ENCODE measurements around a stretch of chr19.

- PRO-cap: no peak
- RAMPAGE, long total RNA: no peak
- RRBS: no CpG with 5 or more reads among the region's 6 CpGs
These were observed 3.8 kb downstream of the MED16 start for GRCh38 chr19:889179-889606.

GRCh38 chr19:899171-899922 lies 6.4 kb upstream of the MED16 start:
- PRO-cap: no peak
- RAMPAGE, long total RNA: no peak
- RRBS: no CpG with 5 or more reads among the region's 34 CpGs

- PRO-cap: no peak
- RAMPAGE, long total RNA: no peak
- RRBS: 20% methylated on average over 2 of the region's 13 CpGs
These were observed 5.7 kb downstream of the R3HDM4 start for GRCh38 chr19:907175-907796.

- PRO-cap: no peak
- RAMPAGE, long total RNA: no peak
- RRBS: 23% methylated on average over 8 of the region's 45 CpGs
These were observed 1.5 kb downstream of the KISS1R start for GRCh38 chr19:918572-919183.

- PRO-cap: no peak
- RAMPAGE, long total RNA: no peak
- RRBS: 11% methylated on average over 14 of the region's 52 CpGs
These were observed 6.7 kb downstream of the ARID3A start for GRCh38 chr19:932285-933242.

DNA sequence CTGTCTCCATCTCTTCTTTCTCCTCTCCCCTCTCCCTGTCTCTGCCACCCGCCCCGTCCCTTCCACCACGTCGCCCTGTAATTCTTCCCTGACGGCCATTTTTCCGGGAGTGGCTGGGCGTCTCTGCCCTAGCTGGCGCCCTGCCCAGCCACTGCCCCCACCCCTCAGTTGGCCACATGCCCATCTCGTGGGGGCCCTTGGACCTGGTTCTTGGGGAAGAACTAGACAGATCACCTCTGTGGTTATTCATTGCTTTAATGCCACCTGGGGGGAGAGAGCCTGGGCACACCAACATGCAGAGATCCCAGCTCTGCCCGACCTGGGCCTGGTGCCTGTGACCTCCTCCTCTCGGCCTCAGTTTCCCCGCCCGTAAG lies 19.0 kb downstream of the ARID3A start:
- PRO-cap: no peak
- RAMPAGE, long total RNA: no peak
- RRBS: no CpG with 5 or more reads among the region's 13 CpGs

DNA sequence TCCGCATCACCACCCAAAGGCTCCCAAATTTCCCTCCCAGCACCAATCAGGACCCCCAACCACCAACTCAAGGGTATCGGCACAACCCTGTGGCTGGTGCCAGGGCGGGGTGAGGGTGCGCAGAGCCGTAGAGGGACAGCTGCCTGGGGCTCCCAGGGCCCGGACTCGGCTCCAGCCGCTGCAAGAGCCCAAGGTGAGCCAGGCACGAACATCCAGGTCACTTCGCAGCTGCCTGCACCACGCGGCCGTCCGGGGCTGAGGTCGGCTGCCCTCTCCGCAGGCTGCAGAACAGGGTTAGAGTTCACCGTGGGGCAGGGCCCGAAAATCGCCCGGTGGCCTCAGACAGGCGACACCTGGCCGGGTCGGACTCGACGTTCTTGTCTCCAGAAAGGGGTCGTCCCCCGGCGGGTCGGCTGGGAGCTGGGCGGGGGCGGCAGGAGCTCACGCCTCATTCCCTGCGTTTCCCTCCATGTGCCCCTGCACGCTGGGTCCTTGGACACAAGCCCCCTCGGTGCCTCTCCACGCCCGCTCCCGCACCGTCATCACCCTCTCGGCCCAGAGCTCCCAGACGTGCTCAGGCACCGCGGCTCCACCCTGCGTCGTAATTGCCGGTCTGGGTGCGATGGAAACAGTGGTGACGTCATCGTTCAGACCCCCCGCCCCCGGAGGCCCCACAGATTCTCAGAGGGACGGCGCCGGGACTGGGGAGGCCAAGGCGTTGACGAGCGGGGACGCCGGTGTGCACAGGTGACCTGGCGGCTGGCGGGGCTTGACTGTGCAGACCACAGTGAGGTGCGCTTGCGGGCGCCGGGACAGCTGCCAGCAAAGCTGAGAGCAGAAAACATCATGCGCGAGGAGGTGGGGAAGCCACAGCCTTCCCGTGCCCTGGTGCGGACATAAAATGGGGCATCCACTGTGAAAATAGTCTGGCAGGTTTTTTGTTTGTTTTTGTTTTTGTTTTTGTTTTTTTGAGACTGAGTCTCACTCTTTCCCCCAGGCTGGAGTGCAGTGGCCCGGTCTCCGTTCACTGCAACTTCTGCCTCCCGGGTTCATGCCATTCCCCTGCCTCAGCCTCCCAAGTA lies 4.0 kb upstream of the GRIN3B start:
- PRO-cap: no peak
- RAMPAGE, long total RNA: no peak
- RRBS: 18% methylated on average over 36 of the region's 72 CpGs

- PRO-cap: no peak
- RAMPAGE, long total RNA: no peak
- RRBS: 36% methylated on average over 14 of the region's 37 CpGs
These were observed 1.1 kb downstream of the TMEM259 start for GRCh38 chr19:1019623-1020370.

DNA sequence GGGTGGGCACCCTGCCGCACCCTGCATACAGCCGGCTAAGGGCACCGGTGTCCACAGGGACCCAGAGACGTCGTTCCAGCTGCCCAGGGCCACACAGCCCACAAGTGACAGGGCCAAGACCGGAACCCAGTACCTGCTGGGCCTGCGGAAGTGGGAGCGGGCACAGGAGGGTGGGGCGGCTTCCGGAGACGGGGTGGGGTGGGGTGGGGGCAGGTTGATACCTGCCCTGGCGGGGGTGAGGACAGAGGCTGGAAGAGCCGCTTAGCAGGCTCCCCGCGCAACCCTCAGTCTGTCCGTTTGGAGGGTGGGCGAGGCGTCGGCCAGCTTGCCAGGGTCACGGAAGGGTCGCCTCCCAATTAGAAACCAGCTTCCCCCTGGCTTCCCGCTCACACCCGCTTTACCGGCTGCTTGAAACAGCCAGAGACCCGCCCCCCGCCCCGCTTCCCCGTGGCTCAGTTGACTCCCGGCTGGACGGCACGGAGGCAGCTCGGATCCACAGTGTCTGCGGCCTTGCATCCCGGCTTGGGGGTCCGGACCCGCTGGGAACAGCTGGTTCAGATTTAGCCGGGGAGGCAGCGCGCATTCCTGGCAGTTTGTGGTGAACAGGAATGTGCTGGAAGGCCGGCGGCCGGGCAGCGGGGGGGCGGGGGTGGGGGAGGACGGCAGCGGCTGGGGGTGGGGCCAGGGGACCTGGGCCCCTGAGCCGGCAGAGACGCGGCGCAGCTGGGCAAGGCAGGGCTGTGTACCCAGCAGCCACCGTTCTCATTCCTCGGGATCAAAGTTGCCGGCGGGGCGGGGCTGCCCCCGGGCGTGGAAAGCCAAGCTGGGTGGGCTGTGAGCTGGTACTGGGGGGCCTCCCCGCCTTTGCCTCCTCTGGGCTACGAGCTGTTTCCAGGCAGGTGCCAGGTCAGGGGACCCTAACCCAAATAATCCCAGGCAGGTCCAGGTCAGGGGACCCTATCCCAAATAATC lies 1.9 kb downstream of the CNN2 start:
- PRO-cap: bidirectional peak, plus-strand start at position 217 of the sequence, minus-strand start at position 87 of the sequence; bidirectional peak, plus-strand start at position 709 of the sequence, minus-strand start at position 497 of the sequence
- RAMPAGE, long total RNA: no peak
- RRBS: 2% methylated on average over 33 of the region's 59 CpGs

- PRO-cap: no peak
- RAMPAGE, long total RNA: no peak
- RRBS: no CpG with 5 or more reads among the region's 12 CpGs
These were observed 7.8 kb downstream of the ABCA7 start for GRCh38 chr19:1047715-1048018.

GRCh38 chr19:1093628-1094328 lies 1.4 kb downstream of the POLR2E start:
- PRO-cap: no peak
- RAMPAGE, long total RNA: no peak
- RRBS: 32% methylated on average over 3 of the region's 28 CpGs

GRCh38 chr19:1143781-1144286 lies 30.2 kb downstream of the SBNO2 start:
- PRO-cap: no peak
- RAMPAGE, long total RNA: no peak
- RRBS: no CpG with 5 or more reads among the region's 30 CpGs

GRCh38 chr19:1162606-1163042 lies 11.4 kb downstream of the SBNO2 start:
- PRO-cap: no peak
- RAMPAGE, long total RNA: no peak
- RRBS: no CpG with 5 or more reads among the region's 11 CpGs

- PRO-cap: no peak
- RAMPAGE, long total RNA: no peak
- RRBS: 52% methylated on average over 32 of the region's 64 CpGs
These were observed 5.4 kb downstream of the SBNO2 start for GRCh38 chr19:1168273-1169508.

DNA sequence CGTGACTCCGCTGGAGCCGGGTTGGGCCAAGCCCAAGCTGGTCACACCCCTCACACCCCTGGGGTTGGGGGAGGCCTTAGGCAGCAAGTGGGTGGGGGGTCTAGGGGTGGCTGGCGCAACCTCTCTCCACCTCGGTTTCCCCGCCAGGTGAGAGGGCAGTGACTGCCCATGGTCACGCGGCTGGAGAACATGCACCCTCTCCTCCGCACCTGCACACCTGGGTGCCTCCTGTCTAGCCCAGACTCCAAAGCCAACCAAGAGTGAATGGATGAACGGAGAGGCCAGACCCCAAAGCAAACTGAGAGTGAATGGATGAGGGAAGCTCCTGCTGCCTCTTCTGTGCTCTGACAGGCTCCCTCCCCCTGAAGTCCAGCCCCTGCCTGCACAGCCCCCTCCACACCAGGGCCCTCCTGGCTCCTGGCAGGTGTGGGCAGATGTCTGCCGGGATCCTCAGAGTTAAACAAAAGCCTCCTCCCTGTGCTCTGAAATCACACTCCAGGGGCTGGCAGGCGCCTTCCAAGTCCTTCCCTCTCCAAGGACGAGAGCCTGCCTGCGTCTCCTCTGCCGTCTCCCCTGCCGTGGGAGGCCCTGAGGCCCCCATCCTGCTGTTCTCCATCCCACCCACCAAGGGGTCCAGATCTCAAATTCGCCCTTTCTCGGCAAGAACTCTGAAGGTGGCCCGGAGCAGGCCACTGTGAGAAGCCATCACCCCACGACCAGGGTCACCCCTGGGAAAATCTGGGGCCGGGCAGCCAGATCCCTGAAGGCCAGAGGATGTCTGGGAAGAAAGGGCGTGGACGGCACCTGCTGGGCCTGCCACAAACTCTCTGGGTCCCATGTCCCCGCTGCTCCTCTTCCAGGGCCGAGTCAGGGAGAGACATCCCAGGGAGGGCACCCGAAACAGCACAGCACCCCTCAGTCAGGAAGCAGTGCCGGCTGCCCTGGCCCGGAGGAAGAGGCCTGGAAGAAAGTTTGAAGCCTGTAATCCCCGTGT lies 2.1 kb downstream of the SBNO2 start:
- PRO-cap: no peak
- RAMPAGE, long total RNA: no peak
- RRBS: 25% methylated on average over 3 of the region's 29 CpGs

- PRO-cap: no peak
- RAMPAGE, long total RNA: no peak
- RRBS: 67% methylated on average over 5 of the region's 24 CpGs
These were observed 9.6 kb upstream of the SBNO2 start for GRCh38 chr19:1183460-1184299.

- PRO-cap: no peak
- RAMPAGE, long total RNA: no peak
- RRBS: no CpG with 5 or more reads among the region's 28 CpGs
These were observed 14.2 kb downstream of the CBARP start for GRCh38 chr19:1223582-1224089.

- PRO-cap: no peak
- RAMPAGE, long total RNA: no peak
- RRBS: no CpG with 5 or more reads among the region's 6 CpGs
These were observed 5.9 kb upstream of the CIRBP start for GRCh38 chr19:1263170-1263608.

DNA sequence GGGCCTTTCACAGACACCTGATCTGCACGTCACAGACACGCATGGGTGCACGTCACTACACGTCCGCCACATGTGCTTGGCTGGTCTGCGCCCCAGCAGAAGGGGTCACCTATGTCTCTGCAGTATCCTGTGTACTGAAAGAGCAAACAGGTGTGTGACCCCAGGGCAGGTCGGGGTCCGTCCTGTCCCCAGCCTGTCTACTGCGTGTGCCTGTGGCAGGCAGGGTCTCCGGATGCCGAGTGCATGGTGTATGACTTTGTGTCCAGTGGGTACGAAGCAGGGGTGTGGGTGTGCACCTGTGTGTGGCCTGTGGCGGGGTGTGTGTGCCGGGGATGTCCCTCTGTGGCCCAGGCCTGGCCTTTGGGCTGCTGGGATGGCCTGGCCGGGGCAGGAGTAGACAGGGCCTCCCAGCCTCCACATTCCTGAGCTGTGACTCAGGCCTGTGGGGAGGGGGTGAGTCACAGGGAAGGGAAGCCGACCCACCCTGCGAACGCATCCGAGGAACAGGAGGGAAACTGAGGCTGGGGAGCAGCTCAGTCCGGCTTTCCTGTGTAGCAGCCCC lies 3.9 kb upstream of the CIRBP start:
- PRO-cap: no peak
- RAMPAGE, long total RNA: no peak
- RRBS: 39% methylated on average over 5 of the region's 20 CpGs

DNA sequence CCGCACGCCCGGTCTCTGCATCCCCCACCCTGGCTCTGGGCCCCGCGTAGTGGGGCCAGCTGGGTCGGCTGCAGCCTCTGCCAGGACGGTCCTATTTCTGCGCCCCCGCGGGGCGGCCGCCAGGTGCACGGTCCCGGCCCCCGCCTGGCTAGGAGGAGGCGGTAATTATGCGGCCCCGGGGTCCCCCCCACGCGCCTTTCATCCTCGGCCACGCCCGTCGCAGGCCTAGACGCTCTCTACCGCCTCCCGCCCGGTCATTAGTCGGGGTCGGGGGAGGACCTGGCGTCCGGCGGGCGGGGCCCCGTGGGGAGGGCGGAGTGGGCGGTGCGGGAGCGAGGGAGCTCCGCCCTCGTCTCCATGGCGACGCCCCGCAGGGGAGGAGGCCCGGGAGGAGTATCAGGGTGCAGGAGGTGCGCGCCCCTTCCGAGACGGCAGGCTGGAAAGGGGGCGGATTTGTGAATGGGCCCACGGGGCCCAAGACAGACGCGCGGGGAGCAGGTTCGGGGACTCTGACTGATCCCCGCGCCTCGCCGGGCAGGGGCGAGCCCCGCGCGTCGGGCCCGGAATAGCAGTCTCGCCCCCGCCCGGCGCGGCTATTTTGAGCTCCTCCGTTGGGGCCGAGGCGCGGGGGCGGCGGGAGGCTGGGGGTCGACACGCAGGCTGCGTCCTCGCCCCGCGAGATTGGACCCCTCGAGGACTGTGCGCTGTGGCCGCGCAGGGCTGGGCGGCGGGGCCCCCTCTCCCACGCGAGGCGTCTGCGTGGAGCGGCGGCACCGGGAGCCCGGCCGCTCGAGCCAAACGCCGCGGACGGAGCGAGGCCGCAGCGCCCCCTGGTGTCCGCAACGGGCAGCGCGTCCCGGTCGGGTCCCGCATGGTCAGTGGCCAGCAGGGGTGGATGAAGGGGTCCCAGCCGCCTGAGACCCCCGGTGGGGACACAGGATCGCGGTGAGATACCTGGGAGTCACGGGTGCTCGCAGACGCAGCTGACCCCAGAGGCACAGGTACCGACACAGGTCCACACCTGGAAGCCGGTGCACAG lies 2.5 kb upstream of the CIRBP start:
- PRO-cap: bidirectional peak, plus-strand start at position 371 of the sequence, minus-strand start at position 200 of the sequence
- RAMPAGE, long total RNA: no peak
- RRBS: 1% methylated on average over 51 of the region's 121 CpGs

All from lung (tissue), 4 donors.